ENCODE measurements around a stretch of chr10.

DNA sequence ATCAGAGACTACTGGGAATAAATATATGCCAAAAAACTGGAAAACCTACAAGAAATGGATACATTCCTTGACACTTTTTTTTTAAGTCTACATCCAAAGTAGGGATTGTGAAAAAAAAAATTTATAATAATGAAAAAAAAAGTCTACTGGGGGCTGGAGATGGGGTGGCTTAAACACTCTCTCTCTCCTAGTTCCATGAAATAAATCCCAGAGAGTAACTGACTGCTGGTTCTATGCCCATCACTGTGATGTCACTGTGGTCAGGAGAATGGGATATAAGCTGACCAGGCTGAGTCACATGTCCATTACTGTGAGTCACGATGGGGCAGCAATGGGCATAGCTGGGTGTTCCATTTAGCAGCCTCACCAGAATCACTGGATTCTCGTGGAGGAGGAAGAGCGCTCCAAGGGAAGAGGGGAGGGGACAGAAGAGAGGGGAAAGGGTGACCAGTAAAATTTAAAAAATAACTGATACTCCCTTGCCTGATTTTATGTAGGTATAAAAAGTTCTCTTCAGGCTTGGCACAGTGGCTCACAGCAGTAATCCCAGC, 37.1 kb downstream of the MASTL start:
- PRO-cap, result bidirectional peak, plus-strand start at position 369 of the sequence, minus-strand start at position 250 of the sequence
- RRBS, result no CpG with 5 or more reads among the region's 3 CpGs

DNA sequence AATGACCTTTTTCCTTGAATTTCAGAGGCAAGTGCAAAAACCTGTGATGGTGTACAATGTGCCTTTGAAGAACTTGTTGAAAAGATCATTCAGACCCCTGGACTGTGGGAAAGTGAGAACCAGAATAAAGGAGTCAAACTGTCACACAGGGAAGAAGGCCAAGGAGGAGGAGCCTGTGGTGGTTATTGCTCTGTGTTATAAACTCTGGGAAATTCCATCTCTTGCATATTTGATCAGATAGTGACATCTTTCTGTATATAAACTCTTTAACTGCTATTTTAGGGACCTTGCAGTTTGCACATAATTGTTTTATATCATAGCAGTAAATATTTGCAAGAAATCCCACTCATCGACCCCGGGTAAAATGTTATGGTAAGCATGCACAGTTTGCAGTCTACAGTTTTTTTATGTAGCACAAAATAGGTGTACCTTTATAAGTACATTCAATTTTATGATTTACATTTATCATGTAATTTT, 33.8 kb downstream of the RAB18 start:
- PRO-cap, result no peak
- RRBS, result no CpG with 5 or more reads among the region's 2 CpGs

GRCh38 chr10:27838723-27838932, 93.0 kb upstream of the MKX start:
- PRO-cap, result no peak
- RRBS, result no CpG with 5 or more reads among the region's 4 CpGs

- PRO-cap, result no peak
- RRBS, result no CpG with 5 or more reads among the region's 10 CpGs
Observed at GRCh38 chr10:28171511-28172313, 131.2 kb downstream of the MPP7 start.

- PRO-cap, result no peak
- RRBS, result no CpG with 5 or more reads among the region's 7 CpGs
Observed at GRCh38 chr10:28400206-28400563, 97.3 kb upstream of the MPP7 start.

DNA sequence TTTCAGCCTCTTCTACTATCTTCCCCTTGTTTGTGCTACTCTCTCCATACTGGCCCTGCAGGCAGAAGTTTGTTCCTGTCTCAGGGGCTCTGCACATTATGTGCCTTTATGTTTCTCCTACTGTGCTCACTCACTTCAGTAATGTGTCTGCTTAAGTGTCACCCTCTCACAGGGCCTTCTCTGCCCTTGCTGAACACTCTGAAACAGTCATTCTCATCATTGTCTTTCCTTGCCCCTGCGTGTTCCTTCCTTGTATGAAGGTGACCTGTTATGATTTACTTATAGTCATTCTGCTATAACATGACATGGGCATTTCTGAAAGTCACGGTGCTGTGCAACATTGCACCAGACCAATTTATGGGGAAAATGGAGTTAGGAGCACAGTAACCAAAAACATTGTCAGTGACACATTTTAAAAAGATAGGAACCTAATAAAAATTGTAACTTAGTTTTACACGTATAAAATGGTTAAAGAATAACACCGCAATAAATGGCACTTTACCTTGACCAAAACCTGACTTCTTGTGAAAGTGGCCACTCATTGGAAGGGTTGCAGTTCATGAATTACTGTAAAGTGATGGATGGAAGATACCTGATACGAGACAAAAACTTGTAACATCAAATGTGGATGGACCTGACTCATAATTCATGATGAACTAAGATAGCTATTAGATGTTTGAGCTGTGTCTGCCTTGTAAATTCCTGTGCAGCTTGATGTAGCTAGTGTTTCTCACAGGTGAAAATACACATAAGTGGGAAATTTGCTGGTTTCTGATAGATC, 9.3 kb downstream of the WAC start:
- PRO-cap, result no peak
- RRBS, result no CpG with 5 or more reads among the region's 5 CpGs

GRCh38 chr10:28676194-28677096, 876 bp upstream of the BAMBI start:
- PRO-cap, result no peak
- RRBS, result 35% methylated on average over 21 of the region's 38 CpGs

DNA sequence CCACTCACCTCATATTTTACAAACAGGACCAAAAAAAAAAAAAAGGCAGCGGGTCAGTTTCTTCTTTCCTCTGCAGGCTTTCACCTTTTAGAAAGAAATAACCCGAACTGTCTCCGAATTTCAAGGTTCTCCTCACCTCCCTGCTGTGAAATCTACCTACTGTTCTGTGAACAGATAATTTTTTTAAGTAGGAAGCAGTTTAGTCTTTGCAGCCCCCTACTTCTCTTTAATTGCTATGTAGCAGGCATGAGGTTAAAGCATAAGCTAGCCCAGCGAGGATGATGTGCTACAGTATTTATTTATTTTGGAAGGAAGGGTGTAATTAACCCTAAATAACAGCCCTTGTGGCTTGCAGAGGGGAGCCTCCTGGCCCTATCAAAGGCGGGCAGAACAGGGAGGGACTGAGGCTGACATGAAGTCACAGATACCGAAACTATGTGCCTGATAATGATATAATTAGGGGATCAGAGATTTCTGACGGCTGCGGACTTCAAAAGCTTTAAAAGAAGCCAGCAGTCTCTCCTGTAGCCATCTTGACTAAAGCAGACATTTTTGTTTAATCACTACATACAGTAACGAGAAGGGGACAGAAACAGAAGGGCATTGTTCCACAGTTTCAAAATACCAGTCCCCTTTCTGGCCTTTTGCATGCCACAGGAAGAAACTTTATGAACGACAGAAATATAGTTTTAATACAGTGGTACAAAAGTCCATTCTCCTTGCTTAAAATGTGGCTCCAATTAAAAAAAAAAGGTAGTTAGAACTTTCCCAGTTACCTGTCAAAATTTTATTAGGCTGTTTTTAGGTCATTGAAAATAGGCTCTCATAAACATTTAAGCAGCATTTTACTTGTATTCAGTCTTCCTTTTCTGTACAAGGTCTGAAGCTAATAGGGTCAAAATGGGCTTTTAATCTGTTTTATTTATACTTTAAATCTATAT, 1.7 kb downstream of the BAMBI start:
- PRO-cap, result no peak
- RRBS, result no CpG with 5 or more reads among the region's 10 CpGs

- PRO-cap, result no peak
- RRBS, result no CpG with 5 or more reads among the region's 15 CpGs
Observed at GRCh38 chr10:28939224-28939628, 261.9 kb downstream of the BAMBI start.

- PRO-cap, result no peak
- RRBS, result no CpG with 5 or more reads among the region's 8 CpGs
Observed at GRCh38 chr10:29427129-29427829, 138.4 kb downstream of the LYZL1 start.

- PRO-cap, result no peak
- RRBS, result no CpG with 5 or more reads among the region's 4 CpGs
Observed at GRCh38 chr10:29462179-29462489, 172.6 kb downstream of the SVIL start.

DNA sequence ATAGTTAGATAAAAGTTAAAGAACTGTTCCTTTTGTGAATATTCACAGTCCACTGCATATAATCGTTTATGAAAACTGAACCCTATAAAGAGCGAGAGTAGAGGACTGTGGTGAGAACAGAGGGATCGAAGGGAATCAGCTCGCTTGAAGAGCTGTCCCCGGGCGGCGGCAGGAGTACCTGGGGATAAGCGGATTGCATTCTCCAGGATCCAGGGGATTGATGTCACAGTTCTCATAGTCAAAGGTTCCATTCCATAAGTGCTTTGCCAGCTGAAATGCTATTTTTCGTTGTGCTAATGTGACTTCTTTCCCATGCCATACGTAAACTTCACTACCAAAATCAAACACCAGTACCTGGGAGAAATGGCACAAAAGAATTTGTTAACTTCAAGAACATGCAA, 150.3 kb downstream of the SVIL start:
- PRO-cap, result no peak
- RRBS, result no CpG with 5 or more reads among the region's 10 CpGs

GRCh38 chr10:29522197-29522963, 112.4 kb downstream of the SVIL start:
- PRO-cap, result no peak
- RRBS, result no CpG with 5 or more reads among the region's 21 CpGs

GRCh38 chr10:29523269-29524138, 111.3 kb downstream of the SVIL start:
- PRO-cap, result no peak
- RRBS, result no CpG with 5 or more reads among the region's 16 CpGs

GRCh38 chr10:29795341-29795842, 160.6 kb upstream of the SVIL start:
- PRO-cap, result no peak
- RRBS, result no CpG with 5 or more reads among the region's 6 CpGs

- PRO-cap, result no peak
- RRBS, result no CpG with 5 or more reads among the region's 6 CpGs
Observed at GRCh38 chr10:30002311-30002635, 57.1 kb downstream of the JCAD start.

GRCh38 chr10:30182588-30183217, 123.3 kb upstream of the JCAD start:
- PRO-cap, result no peak
- RRBS, result 0% methylated on average over 1 of the region's 21 CpGs

GRCh38 chr10:30215567-30216084, 133.5 kb downstream of the MTPAP start:
- PRO-cap, result no peak
- RRBS, result no CpG with 5 or more reads among the region's 9 CpGs

- PRO-cap, result no peak
- RRBS, result no CpG with 5 or more reads among the region's 5 CpGs
Observed at GRCh38 chr10:30220445-30220684, 128.7 kb downstream of the MTPAP start.

DNA sequence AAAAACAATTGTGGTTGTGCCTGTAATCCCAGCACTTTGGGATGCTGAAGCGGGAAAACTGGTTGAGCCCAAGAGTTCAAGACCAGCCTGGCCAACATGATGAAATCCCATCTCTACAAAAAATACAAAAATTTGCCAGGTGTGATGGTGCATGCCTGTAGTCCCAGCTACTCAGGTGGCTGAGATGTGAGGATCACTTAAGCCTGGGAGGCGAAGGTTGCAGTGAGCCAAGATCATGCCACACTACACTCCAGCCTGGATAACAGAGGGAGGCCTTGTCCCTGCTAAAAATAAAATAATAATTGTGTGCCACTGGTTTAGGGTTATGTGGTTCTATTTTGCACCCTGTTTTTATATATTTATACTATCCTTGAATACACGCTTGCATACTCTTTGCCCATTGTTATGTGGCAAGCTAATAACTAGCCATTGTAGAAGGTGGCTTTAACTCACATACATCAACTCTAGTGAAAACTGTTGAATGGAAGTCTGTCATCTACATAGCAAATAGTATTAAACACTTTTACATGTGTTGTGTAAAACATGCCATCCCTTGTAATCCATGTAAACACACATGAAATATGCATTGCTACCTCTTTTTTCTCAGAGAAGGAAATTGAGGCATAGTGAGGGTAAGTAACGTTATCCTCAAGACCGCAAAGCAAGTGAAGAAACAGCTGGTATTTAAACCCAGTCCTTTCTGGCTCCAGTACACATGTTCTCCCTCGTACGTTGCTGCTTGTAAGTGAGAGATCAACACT, 28.2 kb downstream of the MAP3K8 start:
- PRO-cap, result no peak
- RRBS, result no CpG with 5 or more reads among the region's 7 CpGs

Data from MCF 10A (cell line).